Measurements from ENCODE around the gene PRKAG1.

DNA sequence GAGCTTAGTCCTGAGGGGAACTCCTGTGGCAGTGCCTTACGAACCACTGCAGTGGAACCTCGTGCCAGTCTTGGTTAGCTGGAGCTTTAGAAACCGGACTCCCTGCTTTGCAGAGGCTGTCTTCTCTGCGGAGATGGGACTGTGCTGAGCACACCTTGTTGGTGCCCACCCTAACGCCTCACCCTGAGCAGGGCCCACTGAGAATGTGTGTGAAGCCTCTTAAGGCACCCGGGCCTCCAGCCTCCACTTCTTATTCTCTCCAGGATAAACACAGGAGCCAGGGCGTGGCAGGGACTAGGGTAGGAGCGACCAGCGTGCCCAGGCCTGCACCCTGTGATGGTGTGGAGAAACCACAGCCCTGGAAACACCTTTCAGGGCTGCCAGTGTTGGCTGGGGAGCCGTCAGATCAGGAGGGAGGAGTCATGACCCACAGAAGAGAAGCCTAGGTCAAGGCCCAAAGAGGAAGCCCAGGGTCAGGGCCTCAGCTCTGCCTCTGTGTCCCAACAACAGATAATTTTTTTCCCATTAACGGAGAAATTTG, 41.4 kb downstream of the VDR start:
- RRBS: no CpG with 5 or more reads among the region's 11 CpGs

DNA sequence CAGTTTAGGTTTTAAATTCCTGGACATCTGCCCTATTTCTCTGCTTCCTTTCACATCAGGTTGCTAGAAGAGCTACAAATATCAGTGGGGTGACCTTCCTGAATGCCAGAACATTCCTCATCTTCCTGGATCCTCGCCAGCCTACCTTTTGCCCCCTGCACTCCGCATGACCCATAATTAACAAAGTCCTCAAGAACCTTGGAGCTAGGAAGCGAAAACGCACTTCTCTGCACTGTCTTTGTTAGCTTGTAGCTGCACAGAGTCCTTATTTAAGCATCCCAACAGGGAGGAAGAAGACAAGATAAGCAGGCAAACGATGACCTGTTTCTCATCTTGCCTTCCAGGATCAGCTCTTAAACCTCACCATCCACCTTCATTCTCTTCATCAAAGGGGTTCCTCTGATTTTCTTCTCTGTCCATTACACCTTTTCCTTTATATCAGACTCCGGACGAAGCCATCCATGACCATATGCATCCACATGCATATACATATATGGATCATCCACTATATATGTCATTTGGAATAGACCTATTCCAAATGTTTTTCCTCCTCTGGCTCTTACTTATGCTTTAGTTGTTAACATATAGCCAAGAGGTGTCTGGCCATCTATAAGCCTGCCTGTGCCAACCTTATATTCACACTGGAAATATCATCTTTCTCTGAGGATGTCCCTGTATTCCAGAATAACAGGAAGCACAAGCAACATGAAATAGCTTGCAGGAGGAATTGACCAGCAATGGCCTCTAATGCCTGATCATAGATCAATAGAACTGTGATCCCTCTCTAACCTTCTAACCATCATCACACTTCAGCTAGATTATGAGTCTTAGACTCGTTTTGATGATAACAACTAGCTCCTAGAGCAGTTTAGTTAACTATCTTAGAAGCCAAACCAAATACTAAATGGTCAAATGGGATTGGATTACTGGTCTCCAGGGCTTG, 30.2 kb downstream of the VDR start:
- RRBS: no CpG with 5 or more reads among the region's 8 CpGs

- RRBS: no CpG with 5 or more reads among the region's 3 CpGs
Measured at GRCh38 chr12:47882271-47882504, 22.6 kb downstream of the VDR start.

DNA sequence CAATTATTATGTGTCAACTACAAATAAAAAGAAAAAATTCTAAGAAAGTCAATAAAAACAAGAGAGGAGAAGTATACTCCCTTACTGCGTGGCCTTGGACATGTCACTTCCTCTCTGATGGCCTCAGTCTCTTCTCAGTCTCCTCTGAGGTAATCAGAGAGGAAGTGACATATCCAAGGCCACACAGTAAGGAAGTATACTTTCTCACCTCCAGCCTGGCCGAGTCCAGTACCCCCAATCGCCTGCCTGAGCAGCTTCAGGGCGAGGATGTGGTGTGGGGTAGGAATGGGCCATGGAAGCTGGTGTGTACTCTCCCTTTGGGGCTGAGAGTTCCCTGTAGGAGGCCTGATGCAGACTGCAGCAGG, 15.8 kb downstream of the VDR start:
- RRBS: no CpG with 5 or more reads among the region's 4 CpGs

DNA sequence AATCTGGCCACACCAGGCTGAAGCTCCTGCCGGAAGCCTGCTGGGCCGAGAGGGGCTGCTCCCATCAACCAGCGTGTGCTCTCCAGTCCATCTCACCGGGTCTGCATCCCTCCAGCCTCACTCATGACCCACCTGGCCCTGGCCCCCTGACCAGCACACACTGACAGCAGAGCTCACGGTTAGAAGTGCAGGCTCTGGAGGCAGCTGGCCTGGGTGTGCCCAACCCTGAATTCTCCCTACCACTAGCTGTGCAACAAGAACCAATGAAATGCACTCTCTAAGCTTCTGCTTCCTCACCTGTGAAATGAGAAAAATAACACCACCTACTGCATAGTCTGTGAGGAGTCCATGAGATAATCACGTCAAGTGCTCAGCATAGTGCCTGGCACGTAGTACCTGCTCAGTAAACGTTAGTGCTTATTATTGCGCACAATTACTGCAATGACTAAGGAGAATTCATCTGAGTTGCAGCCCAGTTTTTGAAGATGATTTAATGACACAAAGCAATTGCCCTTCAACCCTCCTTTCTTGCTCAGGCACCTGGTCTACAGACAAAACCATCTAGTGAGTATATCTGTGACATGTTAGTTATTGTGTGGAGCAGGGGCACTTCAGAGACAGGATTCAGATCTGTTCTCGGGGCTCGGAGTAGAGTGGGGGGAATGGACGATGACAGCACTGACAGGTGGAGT, 8.8 kb downstream of the VDR start:
- RRBS: 82% methylated on average over 4 of the region's 12 CpGs

DNA sequence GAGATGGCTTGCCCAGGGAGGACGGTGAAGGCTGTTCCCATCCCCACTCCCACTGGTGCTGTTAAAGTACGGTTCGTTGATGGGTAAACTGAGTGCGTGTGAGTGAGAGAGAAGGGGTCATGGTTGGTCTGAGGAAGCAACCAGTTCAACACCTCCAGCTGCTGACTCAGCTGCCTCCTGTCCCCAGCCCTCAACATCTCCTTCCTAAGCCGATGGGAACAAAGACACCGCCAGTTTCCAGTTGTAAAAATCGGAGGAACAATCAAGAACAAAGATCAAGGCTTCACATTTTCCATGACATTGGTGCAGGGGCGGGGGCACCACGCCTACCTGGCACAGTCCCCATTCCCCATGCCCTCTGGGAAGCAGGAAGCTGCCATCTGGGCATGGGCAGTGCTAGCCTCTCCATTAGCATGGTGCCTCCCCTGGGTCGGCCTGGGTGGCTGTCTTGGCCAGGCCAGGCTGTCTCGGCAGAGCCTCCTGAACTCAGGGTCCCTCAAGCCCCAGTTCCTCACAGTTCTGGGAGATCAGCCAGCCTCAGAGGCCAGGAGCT, 19.8 kb upstream of the TMEM106C start:
- RRBS: no CpG with 5 or more reads among the region's 11 CpGs

- RRBS: no CpG with 5 or more reads among the region's 3 CpGs
Measured at GRCh38 chr12:47965575-47966015, 2.2 kb downstream of the TMEM106C start.

DNA sequence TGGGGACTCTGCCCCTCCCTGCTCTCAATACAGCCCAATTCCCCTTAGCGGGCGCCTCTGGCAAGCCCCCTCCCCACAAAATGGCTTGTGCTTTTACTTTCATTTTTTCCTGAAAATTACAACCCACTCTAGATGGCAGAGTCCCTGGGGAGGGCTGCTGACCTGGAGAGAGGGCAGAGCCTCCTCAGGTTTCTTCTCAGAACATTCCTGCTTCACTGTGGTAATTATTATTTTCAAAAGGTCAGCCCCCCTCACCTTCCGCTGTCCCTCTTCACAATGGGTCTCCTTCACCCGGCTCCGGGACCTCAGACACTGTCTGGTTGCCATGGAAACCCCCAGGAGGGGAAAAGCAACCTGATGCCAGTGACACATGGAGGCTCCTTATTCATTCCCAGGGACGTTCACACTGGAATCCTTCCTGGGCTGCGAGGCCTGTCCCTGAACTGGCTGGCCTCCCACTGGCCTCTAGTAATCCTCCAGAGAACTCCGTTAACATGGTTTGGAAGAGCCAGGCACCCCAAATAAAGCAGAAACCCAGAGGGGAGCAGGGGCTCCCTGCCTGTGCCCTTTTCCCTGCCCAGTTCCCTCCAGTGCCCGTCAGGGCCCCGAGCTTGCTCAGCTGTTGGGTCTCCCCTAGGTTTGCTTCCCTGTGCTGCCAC, 15.9 kb downstream of the COL2A1 start:
- RRBS: no CpG with 5 or more reads among the region's 10 CpGs

GRCh38 chr12:48002638-48003219, 1.5 kb downstream of the COL2A1 start:
- RRBS: 2% methylated on average over 7 of the region's 30 CpGs

- RRBS: no CpG with 5 or more reads among the region's 7 CpGs
Measured at GRCh38 chr12:48023253-48023944, 19.1 kb upstream of the COL2A1 start.

- RRBS: no CpG with 5 or more reads among the region's 4 CpGs
Measured at GRCh38 chr12:48125794-48126423, 6.7 kb downstream of the PFKM start.

GRCh38 chr12:48795443-48796185, 6.7 kb upstream of the ADCY6 start:
- RRBS: no CpG with 5 or more reads among the region's 11 CpGs

DNA sequence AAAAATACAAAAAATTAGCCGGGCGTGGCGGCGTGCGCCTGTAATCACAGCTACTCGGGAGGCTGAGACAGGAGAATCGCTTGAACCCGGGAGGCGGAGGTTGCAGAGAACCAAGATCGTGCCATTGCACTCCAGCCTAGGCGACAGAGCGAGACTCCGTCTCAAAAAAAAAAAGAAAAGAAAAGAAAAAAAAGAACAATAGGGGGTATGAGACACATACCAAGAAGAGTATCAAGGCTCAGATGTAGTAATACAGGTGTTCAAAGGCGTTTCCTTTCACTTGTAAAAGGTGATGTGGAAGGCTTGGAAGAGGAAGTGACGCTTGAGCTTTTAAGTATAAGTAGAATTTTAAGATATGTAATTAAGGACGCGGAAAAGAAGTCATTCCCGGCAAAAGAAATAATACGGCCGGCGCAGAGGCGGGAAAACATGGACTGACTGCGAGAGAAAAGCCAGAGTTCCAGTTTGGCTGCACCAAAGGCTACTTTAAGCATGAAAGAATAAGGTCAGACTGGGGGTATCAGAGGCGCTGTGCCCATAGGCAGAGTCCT, 578 bp downstream of the DDX23 start:
- RRBS: no CpG with 5 or more reads among the region's 24 CpGs

GRCh38 chr12:48932766-48933533, 7.7 kb upstream of the FKBP11 start:
- RRBS: no CpG with 5 or more reads among the region's 8 CpGs

- RRBS: no CpG with 5 or more reads among the region's 50 CpGs
Measured at GRCh38 chr12:48969680-48970281, 1.8 kb downstream of the WNT10B start.

GRCh38 chr12:48985444-48985914, 7.4 kb downstream of the WNT1 start:
- RRBS: no CpG with 5 or more reads among the region's 10 CpGs

GRCh38 chr12:49018340-49019098, at the start of gene PRKAG1:
Gene PRKAG1 (minus strand): TSS chr12:49018776.
- RRBS: 2% methylated on average over 20 of the region's 57 CpGs

DNA sequence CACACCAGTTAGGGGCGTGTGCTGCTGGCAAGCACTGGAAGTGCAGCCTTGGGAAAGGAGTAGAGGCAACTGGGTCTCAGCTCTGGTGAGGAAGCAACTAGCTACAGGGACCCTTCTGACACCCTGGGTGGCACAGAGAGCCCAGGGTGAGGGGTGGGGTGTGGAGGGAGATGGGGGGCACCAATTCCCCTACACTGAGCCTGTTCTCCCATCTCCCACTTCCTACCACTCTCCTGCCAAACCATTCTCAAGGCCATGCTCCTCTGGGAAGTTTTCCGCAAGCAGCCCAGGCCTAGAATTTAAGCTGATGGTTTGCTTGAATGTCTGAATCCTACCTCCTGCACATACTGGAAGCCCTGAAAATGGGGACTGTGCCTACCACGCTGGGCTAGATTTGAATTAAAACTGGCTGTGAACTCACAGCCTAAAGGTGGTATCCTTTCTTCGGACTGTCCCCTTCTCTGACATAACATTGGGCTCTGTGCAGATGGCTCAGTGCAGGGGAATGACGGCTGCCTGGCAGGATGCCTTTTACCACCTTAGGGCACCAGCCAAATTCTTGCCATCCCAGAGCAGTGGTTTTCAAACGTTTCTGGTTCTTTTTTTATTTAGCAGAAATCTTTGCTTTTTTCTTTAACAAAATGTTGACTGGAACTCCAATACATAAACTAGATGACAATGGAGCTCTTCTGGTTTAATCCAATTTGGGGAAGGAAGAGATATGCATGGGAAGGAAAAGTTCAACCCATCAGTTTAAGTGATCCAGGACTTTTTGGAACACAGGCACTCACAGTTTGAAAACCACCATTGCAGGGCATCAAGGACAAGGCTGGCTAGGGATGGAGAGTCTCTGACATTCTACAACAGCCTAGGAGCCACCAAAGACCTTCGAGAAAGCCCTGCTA, 4.6 kb upstream of the PRKAG1 start:
- RRBS: no CpG with 5 or more reads among the region's 7 CpGs

GRCh38 chr12:49031999-49032444, 13.4 kb upstream of the PRKAG1 start:
- RRBS: no CpG with 5 or more reads among the region's 5 CpGs

Data from zone of skin (tissue), 1 donor.